Tibial artery (tissue), 1 donor: Measurements from ENCODE around the gene GALNTL5.

GRCh38 chr7:151405450-151406067 lies 4.3 kb downstream of the WDR86 start:
- PRO-cap = no peak

GRCh38 chr7:151428703-151429455 lies 11.1 kb downstream of the CRYGN start:
- PRO-cap = no peak

DNA sequence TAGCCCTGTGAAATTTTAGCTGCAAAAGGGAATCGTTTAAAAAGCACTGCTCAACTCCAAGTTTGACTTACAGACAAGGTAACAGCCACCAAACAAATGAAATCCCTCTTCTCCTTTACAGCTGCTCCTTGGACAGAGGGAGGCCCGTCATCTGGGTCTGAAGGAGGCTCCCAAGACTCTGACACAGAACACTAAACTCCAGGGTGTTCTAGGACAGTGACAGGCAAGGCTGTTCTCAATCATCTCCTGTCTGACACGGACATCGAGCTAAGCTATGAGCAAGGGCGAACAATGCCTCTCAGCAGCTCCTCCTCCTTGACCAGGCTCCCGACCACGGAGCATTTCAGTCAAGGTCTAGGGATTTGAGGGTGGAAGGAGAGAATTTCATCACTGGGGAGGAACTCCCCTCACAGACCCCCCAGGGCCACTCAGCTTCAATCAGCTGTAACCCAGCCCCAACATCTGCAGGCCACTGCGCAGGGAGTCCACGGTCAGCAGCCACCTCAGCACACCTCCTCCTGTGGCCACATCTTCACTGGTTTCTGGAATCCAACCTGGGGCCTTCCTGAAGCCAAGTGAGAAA lies 26.2 kb upstream of the CRYGN start:
- PRO-cap = no peak

DNA sequence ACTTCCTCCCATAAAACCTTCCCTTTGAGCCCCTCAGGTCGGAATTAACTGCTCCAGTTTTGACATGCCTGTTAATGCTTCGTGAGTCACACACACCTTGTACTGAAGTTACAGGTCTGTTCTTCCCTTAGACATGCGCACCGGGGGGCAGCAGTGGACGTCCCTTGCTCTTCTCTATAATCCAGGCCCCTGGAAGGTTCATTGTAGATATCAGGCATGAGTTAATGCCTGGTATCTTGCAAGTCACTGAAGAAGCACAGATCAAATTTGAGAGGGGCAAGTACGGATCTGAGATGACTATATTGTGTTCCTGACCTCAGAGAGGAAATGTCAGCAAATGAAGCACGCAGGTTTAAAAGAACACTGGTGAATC lies 88.6 kb upstream of the RHEB start:
- PRO-cap = no peak

- PRO-cap = no peak
Observed at GRCh38 chr7:151689397-151690104, 169.9 kb upstream of the RHEB start.

- PRO-cap = no peak
Observed at GRCh38 chr7:151725111-151725502, 151.8 kb downstream of the PRKAG2 start.

DNA sequence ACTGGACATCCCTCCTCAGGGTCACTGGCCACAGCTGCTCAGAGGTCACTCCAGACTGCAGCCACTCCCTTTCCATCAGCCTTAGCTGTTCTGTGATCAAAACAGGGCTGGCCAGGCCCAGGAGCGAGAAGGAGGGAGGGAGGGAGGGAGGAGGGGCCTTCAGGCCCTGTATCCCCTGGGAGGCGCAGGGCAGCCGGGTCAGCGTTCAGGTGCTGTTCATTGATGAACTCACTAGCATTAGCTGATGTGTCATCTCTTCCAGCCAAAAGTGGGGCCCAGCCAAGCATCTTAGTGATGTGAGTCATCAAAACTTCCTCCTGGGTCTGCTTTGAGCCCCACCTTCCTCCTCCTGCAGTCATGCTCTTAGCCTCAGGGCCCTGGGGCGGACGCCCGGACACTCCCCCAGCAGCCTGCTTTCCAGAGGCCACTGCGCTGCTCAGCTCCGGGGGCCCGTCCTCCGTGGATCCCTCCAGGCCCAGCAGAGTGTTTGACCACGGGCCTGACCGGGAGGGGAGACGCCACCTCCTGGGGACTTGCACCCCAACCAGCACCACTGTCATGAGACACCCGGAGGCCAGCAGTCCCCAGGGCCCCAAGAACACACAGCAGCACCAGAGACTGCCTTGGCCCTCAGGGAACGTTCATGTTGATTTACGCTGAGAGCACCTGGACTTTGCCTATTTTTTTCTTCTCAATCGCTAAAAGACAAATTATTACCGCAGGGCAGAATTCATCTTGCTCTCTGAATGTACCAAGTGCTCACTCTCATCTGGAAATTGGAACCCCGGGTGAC lies 149.1 kb downstream of the PRKAG2 start:
- PRO-cap = no peak

DNA sequence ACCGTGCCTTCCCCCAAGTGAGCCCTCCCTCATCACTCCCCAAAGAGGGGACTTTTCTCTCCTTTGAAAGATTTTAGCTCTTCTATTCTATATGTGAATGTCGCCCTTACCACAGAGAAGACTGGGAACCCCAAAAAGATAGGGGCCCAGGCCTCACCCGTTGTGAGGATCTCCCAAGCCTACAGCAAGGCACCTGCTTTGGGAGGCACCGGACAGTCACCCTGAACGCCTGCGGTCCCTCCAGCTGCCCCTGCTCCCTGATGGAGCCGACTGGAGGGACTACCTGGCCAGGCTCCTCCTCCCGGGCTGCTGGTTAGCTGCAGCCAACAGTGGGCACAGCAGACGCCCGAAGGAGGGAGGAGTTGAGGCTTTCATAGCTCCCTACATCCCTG lies 137.0 kb downstream of the PRKAG2 start:
- PRO-cap = no peak

- PRO-cap = no peak
Observed at GRCh38 chr7:151748730-151749100, 128.2 kb downstream of the PRKAG2 start.

GRCh38 chr7:151754094-151754797 lies 122.7 kb downstream of the PRKAG2 start:
- PRO-cap = unidirectional peak, plus-strand start at chr7:151754436

- PRO-cap = no peak
Observed at GRCh38 chr7:151758945-151759649, 117.8 kb downstream of the PRKAG2 start.

- PRO-cap = no peak
Observed at GRCh38 chr7:151850820-151851708, 25.9 kb downstream of the PRKAG2 start.

DNA sequence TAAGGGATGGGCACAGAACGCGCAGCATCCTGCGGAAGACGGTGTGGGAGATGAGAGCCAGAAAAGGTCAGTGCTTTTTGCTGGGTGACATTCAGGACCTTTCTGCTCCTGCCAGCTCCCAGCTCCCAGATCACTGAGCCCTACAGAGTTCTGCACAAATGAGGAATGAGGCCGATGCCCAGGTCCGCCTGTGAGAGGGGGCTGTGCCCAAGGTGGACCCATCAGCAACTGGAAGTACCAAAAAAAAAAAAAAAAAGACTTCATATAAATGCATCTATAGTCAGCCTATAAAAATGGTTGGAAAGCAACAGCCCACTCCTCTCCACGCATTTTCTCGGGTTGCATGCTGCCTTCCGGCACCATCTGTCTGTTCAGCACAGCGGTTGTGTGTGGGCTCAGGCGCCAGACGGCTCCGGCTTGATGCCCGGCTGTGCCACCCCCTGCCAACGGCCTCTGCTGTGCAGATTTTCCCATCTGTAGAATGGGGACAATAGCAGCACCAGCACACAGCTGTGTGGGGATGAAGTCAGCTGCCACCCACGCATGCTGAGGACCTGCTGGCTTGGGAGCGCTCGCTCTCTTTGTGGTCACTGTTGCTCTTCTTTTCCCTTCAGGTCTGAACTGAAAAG lies 19.6 kb downstream of the PRKAG2 start:
- PRO-cap = no peak

GRCh38 chr7:151875624-151876228 lies 1.2 kb downstream of the PRKAG2 start:
- PRO-cap = bidirectional peak, plus-strand start at chr7:151875683, minus-strand start at chr7:151875527; bidirectional peak, plus-strand start at chr7:151876142, minus-strand start at chr7:151876045

GRCh38 chr7:151922977-151923892 lies 33.0 kb upstream of the GALNTL5 start:
- PRO-cap = bidirectional peak, plus-strand start at chr7:151923418, minus-strand start at chr7:151923153

GRCh38 chr7:151936284-151936768 lies 19.9 kb upstream of the GALNTL5 start:
- PRO-cap = no peak

- PRO-cap = no peak
Observed at GRCh38 chr7:151956128-151956626, at the start of gene GALNTL5. TSS of gene GALNTL5 (plus strand) at chr7:151956446.

GRCh38 chr7:151992269-151992931 lies 33.1 kb upstream of the GALNT11 start:
- PRO-cap = no peak

DNA sequence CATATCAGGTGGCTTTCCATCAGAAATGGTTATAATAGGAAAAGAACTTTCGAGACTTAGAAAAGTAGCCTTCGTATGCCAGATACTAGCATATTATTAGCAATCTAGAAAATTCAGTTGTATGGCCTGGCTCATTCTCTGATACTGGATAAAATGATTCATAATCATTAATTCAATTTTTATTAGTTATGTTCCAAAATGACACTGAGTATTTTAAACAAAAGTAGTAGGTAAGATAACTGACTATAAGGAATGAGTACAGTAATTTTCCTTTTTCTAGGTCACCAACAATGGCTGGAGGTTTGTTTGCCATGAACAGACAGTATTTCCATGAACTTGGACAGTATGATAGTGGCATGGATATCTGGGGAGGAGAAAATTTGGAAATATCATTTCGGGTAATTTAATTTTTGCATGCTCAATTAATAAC lies 84.8 kb downstream of the GALNT11 start:
- PRO-cap = no peak

DNA sequence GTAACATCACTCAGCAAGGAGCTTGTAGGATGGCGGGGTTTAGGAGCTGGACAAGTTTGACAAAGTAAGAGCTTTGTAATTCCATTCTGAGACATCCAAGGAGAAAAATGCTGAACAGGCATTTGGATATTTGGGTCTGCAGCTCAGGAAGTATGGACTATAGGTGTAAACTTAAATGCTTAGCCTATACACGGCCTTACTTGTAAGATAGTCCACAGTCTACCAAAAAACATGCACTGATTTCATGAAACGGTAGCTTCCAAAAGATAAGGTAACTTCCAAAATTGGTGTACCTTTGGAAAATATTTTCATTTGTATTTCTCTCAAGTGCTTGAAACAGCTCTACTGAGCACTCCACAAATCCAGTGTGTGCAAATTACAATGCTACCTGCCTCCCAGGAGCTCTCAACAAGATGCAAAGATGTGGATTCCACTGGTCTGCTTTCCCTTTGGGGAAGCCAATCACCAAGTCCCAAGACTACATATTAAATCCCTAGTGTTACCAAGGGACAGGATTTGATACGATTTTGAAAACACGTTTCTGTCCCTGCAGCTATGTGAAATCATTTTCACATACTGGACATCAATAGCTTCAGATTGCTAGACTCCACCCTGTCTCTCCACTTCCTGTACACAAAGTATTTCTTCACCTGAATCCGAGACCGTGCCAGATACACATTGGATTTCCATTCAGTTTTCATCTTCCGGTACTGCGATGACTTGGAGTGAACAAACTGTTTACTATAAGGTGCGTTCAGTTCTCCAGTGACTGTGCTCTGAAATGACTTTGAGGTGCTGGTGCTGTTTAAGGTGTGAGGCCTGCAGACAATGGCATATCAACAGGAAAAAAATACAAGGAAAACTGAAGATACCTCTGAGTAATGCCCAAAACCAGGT lies 118.8 kb downstream of the GALNT11 start:
- PRO-cap = no peak